ENCODE measurements around the genes EPHB2, PITHD1 and MYOM3.

DNA sequence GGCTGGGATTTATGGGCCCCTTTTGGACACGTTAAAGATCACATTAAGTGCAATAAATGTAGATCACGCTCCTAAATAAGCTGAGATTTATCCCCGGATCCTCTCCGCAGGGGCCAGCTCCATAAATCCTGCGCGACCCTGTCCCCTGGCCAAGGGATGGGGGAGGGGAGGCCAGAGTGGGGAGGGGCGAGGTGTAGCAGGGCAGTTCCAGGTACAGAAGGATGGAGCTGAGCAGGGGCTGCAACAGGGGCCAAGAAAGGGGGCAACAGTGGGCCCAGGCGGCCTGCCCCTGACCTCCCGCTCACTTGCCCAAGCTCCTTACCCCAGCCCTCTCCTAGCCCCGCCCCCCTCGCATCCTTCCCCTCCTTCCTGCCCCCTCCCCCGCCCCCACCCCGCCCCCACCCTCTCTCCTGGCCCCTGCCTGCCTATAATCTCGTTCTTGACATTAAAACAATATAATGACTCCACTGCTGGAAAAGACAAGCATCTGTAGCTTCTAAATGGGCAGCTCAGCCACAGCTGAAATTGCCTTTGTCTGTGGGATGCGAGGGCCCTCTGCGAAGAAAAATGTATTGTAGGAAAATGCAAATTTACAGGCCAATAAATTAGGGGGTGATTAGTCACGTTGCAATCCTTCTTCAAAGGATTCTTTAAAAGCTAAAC lies 100.9 kb upstream of the ZBTB40 start:
- RRBS, result 13% methylated on average over 2 of the region's 17 CpGs

- RRBS, result no CpG with 5 or more reads among the region's 1 CpG
Observed at GRCh38 chr1:22472664-22473139, 21.1 kb downstream of the ZBTB40 start.

GRCh38 chr1:22509861-22510398 lies 53.4 kb upstream of the EPHA8 start:
- RRBS, result no CpG with 5 or more reads among the region's 3 CpGs

GRCh38 chr1:22529951-22530645 lies 33.2 kb upstream of the EPHA8 start:
- RRBS, result no CpG with 5 or more reads among the region's 11 CpGs

DNA sequence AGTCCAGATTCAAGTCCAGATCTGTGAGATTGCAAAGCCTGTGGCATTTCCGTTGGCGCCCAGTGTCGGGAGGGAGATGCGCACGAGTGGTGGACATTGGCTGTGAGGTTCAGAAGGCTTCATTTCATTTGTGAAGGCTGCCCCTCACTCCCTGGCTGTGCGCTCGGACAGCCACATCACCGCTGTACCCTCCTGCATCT lies 26.3 kb upstream of the EPHA8 start:
- RRBS, result no CpG with 5 or more reads among the region's 8 CpGs

DNA sequence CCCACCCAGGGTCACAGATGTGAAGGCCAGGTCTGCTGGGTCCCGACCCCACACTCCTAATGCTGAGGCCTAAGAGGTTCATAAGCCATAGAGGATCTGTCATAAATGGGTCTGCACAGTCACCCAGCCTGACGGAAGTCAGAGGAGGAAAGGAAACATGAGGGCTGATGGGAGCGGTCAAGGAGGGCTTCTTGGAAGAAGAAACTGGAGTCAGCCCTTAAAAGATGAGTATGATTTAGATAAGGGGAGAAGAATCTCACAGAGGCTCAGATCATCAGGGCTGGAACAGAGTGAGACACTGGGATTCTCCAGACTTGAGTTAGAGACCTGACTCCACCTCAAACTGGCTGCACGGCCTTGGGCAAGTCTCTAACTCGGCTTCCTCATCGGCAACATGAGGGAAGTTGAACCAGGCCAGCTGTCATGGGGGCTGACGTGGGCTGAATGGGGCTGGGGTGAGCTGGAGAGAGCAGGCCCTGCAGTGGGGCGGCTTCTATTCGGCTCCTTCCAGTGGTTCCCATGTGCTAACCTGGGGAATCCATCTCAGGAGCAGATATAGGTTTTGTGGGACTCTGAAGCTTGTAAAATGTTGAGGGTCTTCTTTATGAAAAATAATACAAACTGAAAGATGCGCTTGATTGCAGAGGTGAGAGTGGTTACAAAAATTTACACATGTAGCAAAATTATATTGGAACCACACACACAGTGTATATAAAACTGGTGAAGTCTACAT lies 2.5 kb downstream of the C1QC start:
- RRBS, result no CpG with 5 or more reads among the region's 10 CpGs

- RRBS, result 4% methylated on average over 68 of the region's 150 CpGs
Observed at GRCh38 chr1:22710439-22711453, at the start of gene EPHB2. Gene EPHB2, plus strand, starts transcription at chr1:22710839.

- RRBS, result no CpG with 5 or more reads among the region's 2 CpGs
Observed at GRCh38 chr1:23154918-23155563, 62.3 kb downstream of the HTR1D start.

- RRBS, result no CpG with 5 or more reads among the region's 7 CpGs
Observed at GRCh38 chr1:23407099-23407814, 17.3 kb downstream of the TCEA3 start.

- RRBS, result no CpG with 5 or more reads among the region's 3 CpGs
Observed at GRCh38 chr1:23569205-23569553, 9.9 kb upstream of the ID3 start.

- RRBS, result no CpG with 5 or more reads among the region's 5 CpGs
Observed at GRCh38 chr1:23597524-23598338, 38.4 kb upstream of the ID3 start.

GRCh38 chr1:23727134-23727578 lies 16.1 kb upstream of the ELOA start:
- RRBS, result no CpG with 5 or more reads among the region's 7 CpGs

DNA sequence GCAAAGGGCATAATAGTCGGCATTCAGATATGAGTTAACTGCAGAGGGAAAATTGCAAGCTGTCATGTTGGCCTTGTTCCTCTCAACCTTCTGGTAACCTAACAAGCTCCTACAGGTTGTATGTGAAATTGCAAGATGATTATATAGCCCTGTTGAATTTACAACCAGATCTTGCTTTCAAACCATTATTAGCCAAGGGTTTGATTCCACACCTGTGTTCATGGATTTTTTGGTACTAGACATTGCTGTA lies 2.3 kb downstream of the ELOA start:
- RRBS, result no CpG with 5 or more reads among the region's 1 CpG

- RRBS, result no CpG with 5 or more reads among the region's 102 CpGs
Observed at GRCh38 chr1:23777900-23779120, at the start of gene PITHD1. Gene PITHD1, plus strand, starts transcription at chr1:23778418.

DNA sequence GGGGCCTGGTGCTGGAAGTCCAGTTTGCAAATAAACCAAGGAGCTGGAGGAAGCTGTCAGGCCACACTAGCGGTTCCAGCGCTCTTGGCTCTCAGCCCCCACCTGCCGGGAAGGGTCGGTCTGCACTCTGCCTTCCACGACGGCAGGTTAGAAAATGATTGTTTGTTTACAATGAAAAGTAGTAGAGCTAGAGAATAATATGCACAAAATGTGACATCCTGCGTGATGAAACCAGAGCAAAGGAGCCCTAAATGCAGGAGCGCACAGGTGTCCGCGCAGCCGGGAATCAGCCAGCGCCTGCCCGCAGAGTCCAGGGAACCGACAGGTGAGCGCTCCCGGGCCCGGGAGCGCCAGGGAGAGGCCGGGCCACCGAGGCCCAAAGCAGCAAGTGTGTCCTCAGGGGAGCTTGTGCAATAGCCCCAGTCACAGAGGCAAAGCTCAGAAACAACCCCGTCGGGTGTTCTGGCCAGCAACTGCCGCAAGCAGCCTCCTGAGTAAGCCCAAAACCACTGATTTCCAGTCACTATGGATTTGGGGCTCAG lies 723 bp upstream of the GALE start:
- RRBS, result 54% methylated on average over 6 of the region's 23 CpGs

- RRBS, result no CpG with 5 or more reads among the region's 14 CpGs
Observed at GRCh38 chr1:23801756-23802377, 1.3 kb upstream of the GALE start.

- RRBS, result no CpG with 5 or more reads among the region's 9 CpGs
Observed at GRCh38 chr1:23976201-23977250, 3.6 kb downstream of the SRSF10 start.

GRCh38 chr1:24022255-24023221 lies 42.4 kb upstream of the SRSF10 start:
- RRBS, result no CpG with 5 or more reads among the region's 5 CpGs

DNA sequence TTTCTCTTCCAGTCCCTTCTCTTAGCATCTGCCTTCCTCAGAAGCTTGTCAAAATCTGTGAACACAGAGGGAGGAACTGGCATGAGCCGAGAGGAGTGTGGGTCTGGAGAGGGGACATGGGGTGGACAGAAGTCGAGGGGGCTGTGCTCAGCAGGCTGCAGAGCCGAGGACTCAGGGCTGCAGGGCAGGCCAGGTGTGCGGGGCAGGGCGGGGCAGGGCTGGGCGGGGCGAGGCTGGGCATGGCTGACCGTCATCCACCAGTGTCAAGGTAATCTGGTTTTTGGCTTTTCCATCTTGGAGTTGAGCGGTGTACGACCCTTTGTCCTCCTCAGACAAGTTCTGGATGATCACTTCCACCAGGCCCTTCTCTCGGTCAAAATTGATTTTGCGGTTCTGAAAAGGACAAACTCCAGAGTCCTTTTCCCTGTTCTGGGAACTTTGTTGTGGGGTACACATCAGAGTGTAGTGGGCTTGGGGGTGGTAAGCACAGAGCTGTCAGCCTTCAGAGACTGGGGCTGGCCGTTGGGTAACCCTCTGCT lies 43.9 kb downstream of the MYOM3 start:
- RRBS, result no CpG with 5 or more reads among the region's 13 CpGs

- RRBS, result no CpG with 5 or more reads among the region's 35 CpGs
Observed at GRCh38 chr1:24112025-24113034, at the start of gene MYOM3. Gene MYOM3, minus strand, starts transcription at chr1:24112135.

Data from UCH-1 (cell line).